ENCODE measurements around the genes C22orf31, LIF and CASTOR1.

DNA sequence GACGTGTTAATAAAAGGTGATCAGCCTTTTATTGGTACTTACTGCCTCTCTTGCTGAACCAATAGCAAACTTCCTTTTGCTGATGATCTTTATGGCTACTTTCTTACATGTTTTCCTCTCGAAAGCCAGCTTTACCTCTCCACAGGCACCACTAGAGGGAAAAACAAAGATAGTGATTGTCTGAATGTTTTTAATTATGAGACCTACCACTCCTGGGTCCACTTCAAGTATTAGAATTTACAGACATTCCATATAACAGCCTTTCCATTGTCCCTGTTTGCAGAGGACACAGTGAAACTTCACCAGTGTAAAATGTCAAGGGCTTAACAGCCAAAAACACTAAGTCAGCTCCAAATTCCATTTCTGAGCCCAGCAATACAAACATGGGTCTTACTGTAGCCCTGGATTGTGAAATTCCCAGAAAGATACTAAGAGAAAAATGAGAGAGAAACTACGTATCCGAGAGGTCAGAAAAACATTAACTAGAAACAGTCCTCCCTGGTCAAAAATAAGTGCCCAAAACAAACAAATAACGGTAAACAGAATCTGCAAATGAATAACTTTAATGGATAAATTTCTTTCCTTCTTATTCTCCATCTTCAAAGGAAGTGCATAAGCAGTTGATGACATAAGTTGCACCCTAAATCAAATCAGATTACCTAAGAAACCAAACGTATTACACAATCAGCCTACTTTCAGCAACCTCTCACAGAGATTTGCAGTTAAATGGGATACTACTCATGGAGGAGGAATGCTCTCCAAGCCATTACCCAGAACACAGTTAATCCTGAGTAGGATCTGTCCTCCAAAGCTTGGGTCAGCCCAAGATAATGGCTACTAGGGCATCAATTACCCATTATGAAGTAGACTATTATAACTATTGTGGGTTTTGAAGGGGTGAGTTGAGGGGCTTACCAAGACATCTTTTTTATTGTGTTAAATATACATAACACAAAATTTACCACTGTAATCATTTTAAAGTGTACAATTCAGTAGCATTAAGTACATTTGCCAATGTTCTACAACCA lies 29.4 kb downstream of the CHEK2 start:
- RRBS, result no CpG with 5 or more reads among the region's 6 CpGs

- RRBS, result 4% methylated on average over 1 of the region's 24 CpGs
These were observed 751 bp downstream of the CCDC117 start for GRCh38 chr22:28773208-28773684.

GRCh38 chr22:28799741-28800633 lies 27.5 kb downstream of the CCDC117 start:
- RRBS, result under 1% methylated on average over 30 of the region's 73 CpGs

DNA sequence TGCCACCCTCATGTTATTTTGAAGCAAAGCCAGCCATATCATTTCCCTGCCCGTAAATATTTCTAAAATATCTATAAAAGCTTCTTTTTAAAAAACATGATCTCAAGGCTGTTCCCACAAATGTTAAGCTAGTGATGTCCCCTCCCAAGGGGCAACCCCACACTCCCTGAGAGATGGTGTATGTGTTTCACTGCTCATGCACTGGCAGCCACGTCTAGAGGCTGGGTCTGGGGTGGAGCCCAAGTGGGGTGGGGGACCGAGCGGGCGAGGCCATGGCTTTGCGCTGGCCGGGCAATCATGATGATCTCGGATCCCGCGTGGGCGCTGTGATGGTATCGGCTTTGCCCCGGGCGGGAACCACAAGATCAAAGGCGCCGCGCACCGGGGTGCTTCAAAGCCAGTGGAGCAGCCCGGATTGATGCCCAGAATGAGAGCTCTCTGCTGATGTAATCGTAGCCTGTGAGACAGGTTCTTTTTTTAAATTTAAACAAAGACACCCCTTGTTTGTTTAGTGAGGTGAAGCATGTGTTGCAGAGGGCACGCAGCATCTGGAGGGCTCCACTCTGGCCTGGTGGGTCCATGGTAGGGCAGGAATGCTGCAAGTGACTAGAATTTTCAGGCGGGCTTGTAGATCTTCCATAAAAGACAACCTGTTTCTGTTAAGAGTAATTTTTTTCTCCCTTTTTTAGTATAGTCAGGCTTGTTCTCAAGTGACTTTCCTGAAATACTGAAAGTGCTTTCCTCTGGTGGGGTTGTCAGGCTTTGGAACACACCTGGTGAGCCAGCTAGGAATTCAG lies 40.5 kb downstream of the ZNRF3 start:
- RRBS, result 31% methylated on average over 7 of the region's 22 CpGs

DNA sequence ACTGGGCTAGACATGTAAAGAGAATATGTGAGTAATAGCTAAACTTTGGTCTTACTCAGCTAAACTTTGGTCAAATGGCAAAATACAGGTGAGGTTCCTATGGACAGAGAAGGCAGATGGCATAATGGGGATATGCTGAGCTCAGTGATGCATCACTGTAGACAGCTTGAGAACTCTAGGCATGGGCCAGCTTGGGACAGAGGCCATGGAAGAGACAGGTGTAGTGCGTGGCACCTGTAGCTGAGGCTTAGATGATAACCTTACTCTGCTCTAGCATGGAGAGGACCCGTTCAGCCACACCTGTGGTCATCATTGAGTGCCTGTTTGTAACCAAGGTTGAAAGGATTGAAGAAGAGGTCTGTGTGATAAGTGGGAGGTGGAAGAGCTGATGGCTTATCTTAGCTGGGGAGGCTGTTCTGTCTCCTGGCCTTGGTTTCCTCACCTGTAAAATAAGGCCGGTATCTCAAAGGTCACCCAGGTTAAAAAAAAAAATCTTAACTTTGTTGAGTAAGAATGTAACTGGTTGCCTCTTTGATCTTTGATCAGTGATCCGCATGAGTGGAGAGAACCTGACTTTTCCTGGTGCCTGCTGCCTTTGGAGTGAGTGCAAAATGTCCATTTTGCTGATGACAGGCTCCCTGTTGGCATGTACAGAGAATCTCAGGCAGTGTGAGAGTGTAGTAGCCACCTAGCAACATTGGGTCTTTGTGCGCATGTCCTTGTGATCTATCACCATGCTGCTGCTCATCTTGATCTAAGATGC lies 48.6 kb downstream of the ZNRF3 start:
- RRBS, result no CpG with 5 or more reads among the region's 5 CpGs

GRCh38 chr22:29061733-29062187 lies at the start of gene C22orf31:
C22orf31 (minus strand) TSS chr22:29061831.
- RRBS, result no CpG with 5 or more reads among the region's 2 CpGs

DNA sequence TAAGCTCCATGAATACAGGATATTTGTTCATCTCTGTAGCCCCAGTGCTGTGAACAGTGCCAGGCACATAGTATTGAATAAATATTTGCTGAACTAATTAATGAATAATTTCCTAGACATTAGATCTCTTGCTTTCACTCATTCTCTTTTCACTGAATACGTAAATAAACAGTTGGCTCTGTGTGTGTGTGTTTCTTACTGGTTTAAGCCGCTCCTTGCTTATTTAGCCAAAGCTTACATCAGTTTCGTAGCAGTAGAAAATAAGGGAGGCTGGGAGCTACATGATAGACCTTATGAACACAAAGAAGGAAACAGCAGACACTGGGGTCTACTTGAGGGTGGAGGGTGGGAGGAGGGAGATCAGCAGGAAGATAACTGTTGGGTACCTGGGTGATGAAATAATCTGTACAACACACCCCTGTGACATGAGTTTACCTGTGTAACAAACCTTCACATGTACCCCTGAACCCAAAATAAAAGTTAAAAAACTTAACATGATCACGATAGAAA lies 17.3 kb downstream of the KREMEN1 start:
- RRBS, result no CpG with 5 or more reads among the region's 4 CpGs

DNA sequence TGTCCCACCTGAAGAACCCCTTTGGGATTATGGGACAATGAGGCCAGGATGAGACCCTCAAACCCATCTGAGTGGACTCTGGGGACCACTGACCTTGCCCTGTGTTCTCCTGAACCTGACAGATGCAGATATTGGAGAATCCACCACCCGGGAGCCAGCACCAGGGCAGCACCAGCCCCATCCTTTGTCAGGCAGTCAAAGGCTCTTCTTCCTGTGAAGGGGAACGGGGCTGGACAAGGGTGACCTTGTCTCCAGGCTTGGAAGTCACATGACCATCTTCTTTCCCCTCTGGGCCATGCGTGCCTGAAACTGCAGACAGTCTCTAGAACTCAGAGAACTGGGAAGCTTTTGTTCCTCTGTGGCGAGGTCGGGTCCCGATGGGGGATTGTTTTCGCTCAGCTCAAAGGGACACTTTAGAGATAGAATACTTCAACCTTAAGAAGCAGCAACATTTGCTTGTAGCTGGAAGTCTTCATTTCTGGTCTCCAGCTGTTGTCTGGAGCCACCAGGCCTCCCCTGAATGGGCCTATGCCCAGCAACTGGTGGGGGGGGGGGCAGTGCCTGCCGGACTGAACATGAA lies 55.9 kb upstream of the EMID1 start:
- RRBS, result 35% methylated on average over 1 of the region's 8 CpGs

- RRBS, result 48% methylated on average over 11 of the region's 39 CpGs
These were observed 3.9 kb downstream of the RASL10A start for GRCh38 chr22:29311544-29312131.

- RRBS, result no CpG with 5 or more reads among the region's 80 CpGs
These were observed 947 bp downstream of the NEFH start for GRCh38 chr22:29480756-29481574.

- RRBS, result no CpG with 5 or more reads among the region's 6 CpGs
These were observed 6.0 kb downstream of the NIPSNAP1 start for GRCh38 chr22:29574775-29575536.

DNA sequence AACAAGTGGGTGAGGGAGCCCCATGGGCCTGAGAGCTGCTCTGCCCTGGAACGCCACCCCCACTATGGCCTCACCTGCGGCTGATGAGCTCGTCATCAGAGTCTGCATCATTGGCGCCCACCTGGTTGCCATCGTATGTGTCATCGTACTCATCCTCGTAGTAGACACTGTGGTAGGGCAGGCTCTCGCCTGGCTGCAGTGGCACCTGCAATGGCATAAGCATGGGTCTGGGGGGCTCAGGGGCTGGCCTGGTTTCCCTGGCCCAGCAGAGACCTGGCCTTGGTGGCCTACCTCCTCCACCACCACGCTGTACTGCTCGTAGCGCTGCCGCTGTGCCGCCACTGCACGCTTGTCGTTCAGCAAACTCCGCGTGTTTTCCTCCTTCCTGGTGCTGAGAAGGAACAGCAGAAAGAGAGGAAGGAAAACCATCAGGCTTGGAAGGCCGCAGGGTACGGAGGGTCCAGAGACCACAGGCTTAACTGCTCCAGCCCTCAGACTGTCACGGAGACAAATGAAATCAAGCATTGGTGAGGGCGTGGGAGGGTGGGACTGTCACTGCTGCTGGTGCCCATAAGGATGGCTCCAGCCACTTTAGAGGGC lies 26.2 kb downstream of the UQCR10 start:
- RRBS, result no CpG with 5 or more reads among the region's 21 CpGs

DNA sequence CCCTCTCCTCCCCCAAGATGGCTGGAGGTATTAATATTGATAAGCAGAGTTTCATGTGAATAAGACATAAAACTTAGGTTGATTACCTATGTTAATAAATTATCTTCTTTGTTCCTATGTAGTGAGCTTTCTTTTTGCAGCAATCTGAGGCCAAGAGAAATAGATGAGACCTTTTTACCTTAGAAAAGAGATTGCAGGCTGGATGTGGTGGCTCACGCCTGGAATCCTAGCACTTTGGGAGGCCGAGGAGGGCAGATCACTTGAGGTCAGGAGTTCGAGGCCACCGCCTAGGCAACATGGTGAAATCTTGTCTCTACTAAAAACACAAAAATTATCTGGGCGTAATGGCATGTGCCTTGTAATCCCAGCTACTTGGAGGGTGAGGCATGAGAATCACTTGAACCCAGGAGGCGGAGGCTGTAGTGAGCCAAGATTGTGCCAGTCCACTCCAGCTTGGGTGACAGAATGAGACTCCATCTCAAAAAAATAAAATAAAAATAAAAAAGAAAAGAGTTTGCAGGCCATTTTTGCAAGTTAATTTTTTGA lies 19.8 kb downstream of the MTMR3 start:
- RRBS, result no CpG with 5 or more reads among the region's 6 CpGs

DNA sequence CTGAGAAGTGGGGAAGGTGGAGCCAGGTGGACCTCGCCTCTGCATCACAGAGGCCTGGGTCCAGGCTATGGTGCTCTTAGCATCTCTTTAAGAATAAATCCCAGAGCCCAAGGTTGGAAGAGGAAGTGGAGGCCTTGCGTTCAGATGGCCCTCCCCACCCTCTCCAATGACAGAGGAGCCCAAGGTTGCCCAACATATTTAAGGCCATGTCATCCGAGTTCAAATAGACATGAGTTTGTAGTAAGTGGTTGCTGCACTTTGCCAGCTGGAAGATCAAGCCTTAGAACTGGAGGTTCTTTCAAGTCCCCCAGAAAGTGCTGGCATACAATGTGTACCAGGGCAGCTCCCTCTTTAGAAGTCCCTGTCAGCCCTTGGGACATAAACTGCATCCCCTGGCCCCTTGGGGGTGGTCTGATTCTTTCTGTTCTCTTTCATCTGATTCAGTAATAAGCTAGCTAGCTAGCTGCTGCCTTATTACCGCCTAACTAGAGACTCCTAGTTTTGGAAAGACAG lies 47.0 kb upstream of the HORMAD2 start:
- RRBS, result no CpG with 5 or more reads among the region's 4 CpGs

DNA sequence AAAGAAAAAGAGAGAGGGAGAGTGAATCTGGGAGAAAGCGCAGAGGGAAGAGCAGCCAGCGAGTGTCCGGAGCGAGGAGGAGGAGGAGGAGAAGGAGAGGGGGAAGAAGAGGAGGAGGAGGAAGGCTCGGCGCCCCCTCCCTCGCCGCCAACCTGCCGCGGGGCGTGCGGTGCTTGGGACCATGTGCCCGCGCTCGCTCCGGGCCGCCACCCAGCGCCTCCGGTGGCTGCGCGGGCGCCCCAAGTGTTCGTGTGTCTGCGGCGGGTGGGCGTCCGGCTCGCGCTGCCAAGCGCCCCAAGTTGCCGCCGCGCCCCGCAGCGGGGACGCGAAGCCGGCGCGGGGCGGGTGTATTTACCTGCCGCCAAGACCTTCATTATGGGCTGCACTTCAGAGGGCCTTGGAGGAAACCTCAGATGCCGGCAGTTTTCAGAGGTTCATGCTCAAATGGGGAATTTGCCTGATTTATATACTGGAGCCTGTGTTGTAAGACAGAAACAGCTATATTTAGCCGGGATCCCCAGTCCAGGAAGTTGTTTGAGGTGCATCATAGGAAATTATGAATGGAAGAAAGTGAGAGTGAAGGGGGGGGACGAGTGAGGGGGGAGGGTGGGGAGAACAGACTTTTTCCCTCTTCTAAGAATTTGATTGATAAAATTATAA lies at the start of gene LIF:
TSS of gene LIF (minus strand) at position 438 of the 660 bp plus-strand sequence.
- RRBS, result 1% methylated on average over 26 of the region's 45 CpGs

DNA sequence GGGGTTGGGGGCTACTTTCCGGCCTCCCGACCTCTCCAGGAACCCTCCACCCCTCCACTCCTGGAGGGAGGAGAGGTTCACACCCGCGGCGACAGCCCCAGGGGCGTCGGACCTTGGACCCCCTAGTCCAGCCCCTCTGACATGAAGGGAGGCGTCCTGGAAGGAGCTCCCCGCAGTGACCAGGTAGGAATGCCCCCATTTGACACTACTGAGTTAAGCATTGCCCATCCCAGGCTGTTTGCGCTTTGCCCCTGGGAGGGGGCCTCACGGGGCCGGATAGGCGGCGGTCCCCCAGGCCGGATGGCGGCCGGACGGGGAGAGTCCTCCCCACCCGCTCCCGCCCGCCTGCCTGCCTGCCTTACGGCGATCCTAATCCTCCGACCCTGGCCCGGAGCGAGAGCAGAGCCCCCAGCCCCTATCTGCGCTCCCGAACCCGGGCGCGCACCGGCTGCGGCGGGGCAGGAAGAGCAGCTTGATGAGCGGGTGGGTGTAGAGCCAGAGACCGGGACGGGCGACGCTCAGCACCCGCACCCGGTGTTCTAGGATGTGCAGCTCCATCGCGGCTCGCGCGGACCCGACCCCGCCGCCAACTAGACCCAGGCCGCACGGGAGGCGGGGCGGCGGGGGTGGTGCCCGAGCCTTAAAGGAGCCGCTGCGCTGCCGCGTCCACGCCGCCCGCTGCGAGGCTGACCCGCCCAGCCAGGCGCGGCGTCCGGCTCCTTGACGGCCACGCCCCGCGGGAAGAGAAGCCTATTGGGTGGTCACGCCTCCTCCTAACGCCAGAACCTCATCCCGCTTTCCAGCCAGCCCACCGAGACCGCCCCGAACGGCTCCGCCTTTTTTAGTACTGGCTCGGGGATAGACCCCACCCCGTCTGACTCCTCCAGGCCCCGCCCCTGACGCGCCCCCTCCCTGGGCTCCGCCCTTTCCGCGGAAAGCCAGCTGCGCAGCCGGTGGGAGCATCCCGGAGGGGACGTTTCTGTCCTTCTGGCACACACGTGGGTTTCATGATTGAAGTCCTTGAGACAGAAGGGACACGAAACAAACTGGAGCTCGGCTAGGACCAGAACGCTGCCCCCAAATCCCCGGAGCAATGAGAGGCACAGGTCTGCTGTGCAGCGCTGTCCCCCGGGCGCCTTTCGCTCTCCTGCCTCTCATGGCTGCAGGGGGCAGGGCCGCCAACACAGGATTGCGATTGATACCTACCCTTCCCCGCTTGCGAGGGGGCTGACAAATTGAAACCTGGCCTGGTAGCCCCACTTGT lies at the start of gene CASTOR1:
TSS of gene CASTOR1 (minus strand) at position 566 of the 1,264 bp plus-strand sequence.
- RRBS, result 2% methylated on average over 19 of the region's 105 CpGs

- RRBS, result no CpG with 5 or more reads among the region's 1 CpG
These were observed 17.3 kb upstream of the CASTOR1 start for GRCh38 chr22:30306722-30306945.

DNA sequence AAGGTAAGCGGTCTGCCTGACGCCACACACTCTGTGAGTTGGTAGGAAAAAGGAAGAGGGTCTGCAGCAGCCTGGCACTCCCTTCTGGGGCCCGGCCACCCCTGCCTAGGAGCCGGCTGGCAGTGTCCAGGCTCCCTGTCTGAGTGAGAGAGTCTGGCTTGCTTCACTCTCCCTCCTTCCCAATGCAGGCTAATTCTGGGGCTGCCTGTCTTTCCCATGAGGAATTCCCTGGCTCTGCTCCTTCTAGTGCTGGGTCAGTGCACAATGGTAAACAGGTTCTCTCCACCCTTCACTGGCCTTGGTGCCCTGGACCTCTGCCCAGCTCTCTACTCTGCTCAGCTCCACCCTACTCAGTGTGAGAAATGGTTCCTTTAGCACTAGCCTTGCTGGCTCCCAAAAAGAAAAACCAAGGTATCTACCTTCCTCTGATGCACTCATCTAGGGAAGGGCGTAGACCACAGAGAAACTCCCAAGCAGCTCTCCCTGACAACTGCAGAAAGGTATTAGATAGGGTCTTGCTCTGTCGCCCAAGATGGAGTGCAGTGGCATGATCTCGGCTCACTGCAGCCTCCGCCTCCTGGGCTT lies 15.3 kb downstream of the TBC1D10A start:
- RRBS, result no CpG with 5 or more reads among the region's 8 CpGs

- RRBS, result no CpG with 5 or more reads among the region's 10 CpGs
These were observed 1.1 kb downstream of the TBC1D10A start for GRCh38 chr22:30325643-30326115.